ENCODE data around the genes DDX17 and NPTXR.

- PRO-cap: no peak
- RAMPAGE, long total RNA, 5 experiments: no peak in any of the 5 experiments
- RRBS: no CpG with 5 or more reads among the region's 16 CpGs
Observed at GRCh38 chr22:38039411-38039847, 17.8 kb upstream of the PICK1 start.

DNA sequence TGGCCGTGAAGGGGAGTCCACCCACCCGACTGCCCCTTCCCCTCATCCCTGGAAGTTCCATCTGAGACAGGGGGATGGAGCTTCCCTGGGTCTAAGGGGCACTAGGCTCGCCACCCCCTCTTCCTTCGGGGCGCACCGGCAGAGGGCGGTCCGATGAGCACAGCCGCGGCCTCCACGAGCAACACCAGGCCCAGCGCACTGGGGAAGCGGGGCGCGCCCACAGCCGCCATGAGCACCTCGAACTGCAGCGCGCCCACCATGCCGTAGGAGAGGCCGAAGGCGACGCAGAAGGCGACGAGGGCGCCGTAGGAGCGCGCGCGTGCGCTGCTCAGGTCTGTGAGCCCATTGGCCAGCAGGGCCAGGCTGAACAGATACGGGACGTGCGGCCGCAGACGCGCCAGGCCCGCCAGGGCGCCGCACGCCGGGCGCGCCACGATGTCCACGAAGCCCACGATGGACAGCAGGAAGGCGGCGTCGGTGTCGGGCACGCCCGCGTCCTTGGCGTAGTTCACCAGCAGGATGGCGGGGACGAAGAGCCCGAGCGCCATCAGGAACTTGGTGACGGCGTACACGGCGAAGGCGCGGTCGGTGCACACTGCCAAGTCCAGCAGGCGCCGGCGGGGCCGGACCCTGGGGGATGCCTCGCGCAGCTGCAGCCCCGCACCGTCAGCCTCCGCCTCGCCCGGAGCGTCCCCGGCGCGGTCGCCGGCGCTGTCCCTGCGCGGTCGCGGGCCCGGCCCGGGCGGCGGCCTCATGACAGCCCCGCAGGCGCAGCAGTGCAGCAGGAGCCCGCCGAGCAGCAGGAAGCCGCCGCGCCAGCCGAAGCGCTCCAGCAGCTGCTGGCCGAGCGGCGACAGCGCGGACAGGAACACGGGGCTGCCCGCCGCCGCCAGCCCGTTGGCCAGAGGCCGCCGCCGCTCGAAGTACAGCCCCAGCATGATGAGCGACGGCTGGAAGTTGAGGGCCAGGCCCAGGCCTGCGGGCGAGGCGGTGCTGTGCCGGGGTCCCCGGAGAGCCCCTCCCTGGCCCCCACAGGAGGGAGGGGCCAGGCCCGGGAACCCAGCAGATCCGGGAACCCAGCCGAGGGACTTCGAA lies 2.9 kb downstream of the SLC16A8 start:
- PRO-cap: unidirectional peak, plus-strand start at position 391 of the sequence
- RAMPAGE, long total RNA, 5 experiments: no peak in any of the 5 experiments
- RRBS: 3% methylated on average over 10 of the region's 127 CpGs

DNA sequence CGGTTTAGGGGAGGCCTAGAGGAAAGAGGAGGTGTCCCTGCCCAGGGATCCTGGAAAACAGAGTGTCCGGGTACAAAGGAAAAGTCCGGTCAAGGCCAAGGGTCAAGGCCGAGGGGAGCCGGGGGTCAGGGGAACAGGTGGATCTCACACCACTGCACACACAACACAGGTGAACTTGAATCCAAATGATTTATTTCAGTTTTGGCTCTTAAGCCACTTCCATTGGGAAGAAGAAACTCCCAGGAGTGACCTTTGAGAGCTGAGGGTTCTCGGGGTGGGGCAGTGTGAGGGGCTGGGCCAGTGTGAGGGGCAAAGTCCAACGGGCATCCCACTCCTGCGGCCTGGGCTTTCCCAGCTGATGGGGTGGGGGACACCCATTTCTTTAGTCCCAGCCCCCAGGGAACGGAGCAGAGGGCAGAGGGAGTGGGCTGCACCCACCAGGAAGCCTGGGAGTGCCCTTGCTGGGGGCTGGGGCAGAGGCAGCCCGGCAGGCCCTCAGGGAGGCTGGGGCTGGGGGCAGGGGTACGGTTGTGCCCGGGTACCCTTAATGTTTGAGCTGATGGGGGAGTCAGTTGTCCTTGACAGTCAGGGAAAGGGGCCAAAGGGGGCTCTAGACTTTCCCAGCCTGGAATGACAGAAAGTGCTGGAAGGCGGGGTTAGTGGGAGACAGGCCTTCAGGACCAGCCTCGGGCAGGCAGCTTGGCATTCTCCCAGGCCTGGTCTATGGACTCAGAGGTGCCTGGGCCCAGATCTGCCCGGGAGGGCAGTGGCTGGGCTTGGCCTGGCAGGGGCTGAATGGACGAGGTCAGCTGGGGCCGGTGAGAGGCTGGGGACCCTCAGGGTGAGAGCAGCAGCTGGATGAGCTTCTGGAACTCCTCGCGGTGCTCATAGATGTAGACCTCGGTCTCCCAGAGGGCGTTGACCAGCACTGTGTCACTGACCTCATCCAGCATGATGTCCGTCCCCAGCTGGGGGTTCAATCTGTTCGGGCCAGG lies 1.1 kb upstream of the BAIAP2L2 start:
- PRO-cap: no peak
- RAMPAGE, long total RNA, 5 experiments: start-site peak on the minus strand in 1 of 5 experiments, centred at position 496 of the sequence, 5 reads per replicate
- RRBS: 40% methylated on average over 8 of the region's 23 CpGs

GRCh38 chr22:38213783-38214129 lies 12.0 kb downstream of the MAFF start:
- PRO-cap: no peak
- RAMPAGE, long total RNA, 5 experiments: no peak in any of the 5 experiments
- RRBS: no CpG with 5 or more reads among the region's 1 CpG

DNA sequence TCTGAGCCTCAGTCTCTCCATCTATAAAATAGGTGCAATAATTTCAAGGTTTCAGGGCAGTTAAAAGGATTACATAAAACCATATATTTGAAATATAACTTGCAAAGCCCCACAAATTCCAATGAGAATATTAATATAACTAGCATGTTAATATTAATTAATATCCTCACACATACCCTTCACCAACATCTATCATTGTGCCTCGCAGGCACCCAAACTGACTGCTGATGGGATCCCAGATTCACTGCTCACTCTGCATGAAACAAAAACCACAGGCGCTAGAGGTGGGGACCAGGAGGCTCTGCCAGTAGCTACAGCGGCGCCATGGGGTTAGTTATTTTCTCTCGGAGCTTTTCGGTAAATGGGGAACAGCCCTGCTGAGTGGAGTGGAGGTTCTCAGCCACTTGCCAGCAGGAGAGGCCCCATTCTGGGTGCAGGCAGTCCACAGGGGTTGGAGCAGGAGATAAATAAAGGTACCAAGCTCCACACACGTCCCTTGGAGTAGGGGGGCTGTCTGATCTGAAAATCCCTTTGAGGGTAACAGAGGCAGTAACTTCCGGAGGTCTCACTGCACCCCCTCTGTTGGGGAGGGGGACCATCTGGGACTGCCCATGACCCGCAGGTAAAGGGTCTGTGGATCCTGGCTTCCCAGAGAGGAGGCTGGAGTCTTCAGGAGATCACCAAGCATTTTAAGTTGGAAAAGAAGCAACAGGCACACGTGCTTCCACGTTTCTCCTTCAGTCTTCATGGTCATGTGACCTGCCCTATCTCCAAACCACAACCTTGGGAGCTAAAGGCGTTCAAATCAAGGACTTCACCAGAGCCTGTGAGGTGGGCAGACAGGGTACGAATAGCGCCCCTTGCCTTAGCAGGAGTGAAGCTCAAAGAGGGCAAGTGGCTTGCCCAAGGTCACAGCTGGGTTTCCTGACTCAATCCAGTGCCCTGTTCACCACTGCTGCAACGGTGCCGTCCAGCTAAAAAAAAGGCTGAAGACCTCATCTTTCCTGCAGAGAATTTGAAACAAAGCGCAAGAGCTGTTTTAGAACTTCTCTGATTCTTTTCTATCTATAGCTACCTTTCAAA lies 6.9 kb downstream of the TMEM184B start:
- PRO-cap: no peak
- RAMPAGE, long total RNA, 5 experiments: no peak in any of the 5 experiments
- RRBS: no CpG with 5 or more reads among the region's 17 CpGs

GRCh38 chr22:38273589-38273910 lies 740 bp upstream of the TMEM184B start:
- PRO-cap: no peak
- RAMPAGE, long total RNA, 5 experiments: no peak in any of the 5 experiments
- RRBS: no CpG with 5 or more reads among the region's 4 CpGs

GRCh38 chr22:38314484-38314733 lies 2.8 kb downstream of the CSNK1E start:
- PRO-cap: bidirectional peak, plus-strand start at chr22:38314703, minus-strand start at chr22:38314583
- RAMPAGE, long total RNA, 5 experiments: start-site peak on the minus strand in 1 of 5 experiments, at chr22:38314583-38314610 at its widest, 7 reads per replicate
- RRBS: no CpG with 5 or more reads among the region's 8 CpGs

DNA sequence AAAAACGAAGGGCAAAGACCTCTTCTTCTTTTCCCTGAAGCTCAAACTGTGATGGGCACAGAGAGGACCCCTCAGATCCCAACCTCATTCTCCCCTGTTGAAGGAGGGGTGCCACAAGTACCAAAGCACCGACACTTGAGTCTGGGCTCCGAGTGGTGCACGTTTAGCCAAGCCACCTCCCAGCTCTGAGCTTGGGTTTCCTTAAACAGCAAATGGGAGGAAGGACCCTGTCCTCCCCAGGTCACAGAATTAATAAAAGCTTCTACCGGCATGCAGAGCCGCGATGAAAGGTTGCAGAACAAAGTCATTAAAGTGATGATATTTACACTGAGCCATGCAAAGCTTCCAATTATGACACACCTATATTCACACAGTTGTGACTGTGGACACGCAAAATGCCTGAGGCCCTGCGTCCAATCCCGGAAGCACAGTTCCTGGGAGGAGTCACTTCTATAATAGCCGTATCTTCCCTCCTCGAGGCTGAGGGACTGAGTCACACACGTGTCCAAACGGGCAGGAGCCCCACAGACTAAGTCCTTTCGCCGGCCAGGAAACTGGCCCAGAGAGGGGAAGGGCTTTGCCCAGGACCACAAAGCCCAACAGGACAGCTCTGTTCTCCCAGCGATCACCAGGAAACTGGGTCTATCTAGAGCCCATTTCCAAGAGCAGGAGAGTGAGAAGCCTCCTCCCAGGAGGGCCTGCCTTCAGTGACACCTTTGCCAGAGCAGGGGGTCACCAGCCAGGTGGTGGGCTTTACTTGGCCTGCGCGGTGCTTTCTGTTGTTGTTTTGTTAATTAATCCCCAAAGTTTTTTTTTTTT lies 977 bp upstream of the CSNK1E start:
- PRO-cap: bidirectional peak, plus-strand start at position 504 of the sequence, minus-strand start at position 427 of the sequence
- RAMPAGE, long total RNA, 5 experiments: no peak in any of the 5 experiments
- RRBS: 1% methylated on average over 4 of the region's 19 CpGs

GRCh38 chr22:38398115-38399152 lies 56.6 kb downstream of the KCNJ4 start:
- PRO-cap: bidirectional peak, plus-strand start at chr22:38398512, minus-strand start at chr22:38398492; bidirectional peak, plus-strand start at chr22:38399043, minus-strand start at chr22:38398915
- RAMPAGE, long total RNA, 5 experiments: start-site peak on the minus strand in 4 of 5 experiments, at chr22:38398851-38398936 at its widest, 20 to 104 reads per replicate
- RRBS: 3% methylated on average over 28 of the region's 128 CpGs

- PRO-cap: no peak
- RAMPAGE, long total RNA, 5 experiments: no peak in any of the 5 experiments
- RRBS: no CpG with 5 or more reads among the region's 15 CpGs
Observed at GRCh38 chr22:38443088-38443759, 11.8 kb downstream of the KCNJ4 start.

DNA sequence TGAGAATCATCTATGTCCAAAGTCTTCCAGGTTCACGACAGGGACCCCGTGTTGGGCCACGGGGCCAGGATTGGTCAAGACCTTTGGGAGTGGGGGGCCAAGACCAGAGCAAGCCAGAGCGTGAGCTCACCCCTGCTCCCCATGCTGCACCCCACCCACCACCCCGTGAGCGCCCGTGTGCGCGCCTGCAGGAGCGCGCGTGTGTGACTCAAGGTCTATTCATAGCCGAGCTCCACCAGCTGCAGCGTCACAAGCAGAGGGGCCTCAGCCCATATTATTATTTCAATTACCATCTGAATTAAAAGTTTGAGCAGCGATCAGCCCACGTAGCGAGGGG lies 5.2 kb downstream of the KCNJ4 start:
- PRO-cap: no peak
- RAMPAGE, long total RNA, 5 experiments: no peak in any of the 5 experiments
- RRBS: no CpG with 5 or more reads among the region's 17 CpGs

- PRO-cap: bidirectional peak, plus-strand start at chr22:38506651, minus-strand start at chr22:38506299
- RAMPAGE, long total RNA, 5 experiments: start-site peak on the minus strand in 4 of 5 experiments, at chr22:38506298-38506332 at its widest, 483 to 1,208 reads per replicate
- RRBS: no CpG with 5 or more reads among the region's 37 CpGs
Observed at GRCh38 chr22:38506131-38506416, at the start of gene DDX17. Gene DDX17, minus strand, starts transcription at chr22:38506311.

DNA sequence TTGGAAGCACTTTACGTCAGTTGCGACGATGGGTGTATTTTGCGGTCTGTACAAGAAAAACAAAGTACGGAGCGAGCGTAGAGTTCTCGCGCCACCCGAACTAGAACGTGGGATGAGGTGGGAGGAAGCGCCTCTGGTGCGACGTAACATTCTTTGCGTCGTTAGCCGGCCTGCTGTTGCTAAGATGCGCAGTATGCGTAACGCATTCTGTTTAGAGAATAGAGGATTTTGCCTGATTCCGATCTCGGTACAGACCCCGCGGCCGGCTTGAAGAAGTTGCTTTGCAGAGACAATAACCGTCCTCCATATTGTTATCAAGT lies 266 bp upstream of the DDX17 start:
- PRO-cap: bidirectional peak, plus-strand start at position 235 of the sequence, minus-strand start outside the sequence
- RAMPAGE, long total RNA, 5 experiments: no peak in any of the 5 experiments
- RRBS: 3% methylated on average over 9 of the region's 26 CpGs

GRCh38 chr22:38728733-38729851 lies 23.3 kb downstream of the GTPBP1 start:
- PRO-cap: no peak
- RAMPAGE, long total RNA, 5 experiments: start-site peak on the plus strand in 2 of 5 experiments, at chr22:38729195-38729661 at its widest, 7 to 20 reads per replicate
- RRBS: no CpG with 5 or more reads among the region's 18 CpGs

DNA sequence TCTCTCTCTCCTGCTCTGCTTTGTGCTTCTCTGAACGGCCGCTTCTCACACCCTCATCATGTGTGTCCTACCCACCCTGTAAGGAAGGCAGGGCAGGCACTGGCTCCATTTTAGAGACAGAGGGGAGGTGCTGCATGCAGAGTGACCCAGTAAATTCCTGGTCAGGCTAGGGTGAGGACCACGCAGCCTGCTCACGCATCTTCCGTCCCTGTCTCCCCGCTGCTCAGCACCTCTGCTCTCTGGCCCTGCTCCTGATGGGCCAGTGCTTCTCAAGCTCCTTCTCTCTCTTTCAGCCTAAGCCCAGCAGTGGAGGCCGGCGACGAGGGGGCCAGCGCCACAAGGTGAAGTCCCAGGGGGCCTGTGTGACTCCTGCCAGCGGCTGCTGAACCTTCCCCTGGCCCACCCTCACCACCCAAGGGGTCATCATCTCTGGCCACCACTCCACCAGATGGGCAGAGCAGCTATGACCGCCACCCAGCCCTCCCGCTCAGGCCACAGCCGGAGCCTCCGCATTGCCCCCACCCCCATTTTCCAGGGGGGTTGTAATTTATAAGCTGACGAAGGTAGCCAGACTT lies 24.7 kb downstream of the GTPBP1 start:
- PRO-cap: no peak
- RAMPAGE, long total RNA, 5 experiments: no peak in any of the 5 experiments
- RRBS: 95% methylated on average over 3 of the region's 16 CpGs

DNA sequence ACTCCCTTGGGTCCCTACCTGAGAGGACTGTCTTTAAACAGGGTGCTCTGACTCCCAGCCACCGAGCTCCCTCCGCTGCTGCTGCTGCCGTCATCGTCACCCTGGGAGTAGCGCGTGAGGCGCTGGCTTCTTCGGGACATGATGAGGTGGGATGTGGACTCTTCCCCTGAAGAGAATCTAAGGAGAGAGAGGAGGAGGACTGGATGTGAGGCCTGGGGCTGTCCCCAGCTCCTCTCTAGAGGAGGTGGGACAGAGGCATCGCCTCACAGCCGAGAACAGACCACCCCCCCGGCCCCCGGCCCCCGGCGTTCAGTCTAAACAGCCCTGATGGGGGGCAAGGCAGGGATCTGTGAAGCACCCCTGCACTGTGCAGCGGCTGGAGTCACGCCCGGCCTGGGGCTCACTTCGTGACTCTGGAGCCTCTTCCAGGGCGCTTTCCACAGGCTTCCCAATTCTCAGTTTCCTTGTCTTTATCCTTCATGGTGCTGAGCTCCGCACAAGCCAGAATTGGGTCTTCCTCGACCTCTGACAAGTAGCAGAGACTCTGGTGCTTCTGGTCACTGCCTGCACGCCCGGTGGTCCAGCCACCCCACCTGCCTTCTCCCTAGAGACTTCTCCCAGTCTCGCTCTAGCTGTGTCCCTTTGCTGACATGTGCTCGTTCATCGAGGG lies 3.2 kb downstream of the SUN2 start:
- PRO-cap: no peak
- RAMPAGE, long total RNA, 5 experiments: no peak in any of the 5 experiments
- RRBS: 84% methylated on average over 5 of the region's 26 CpGs

DNA sequence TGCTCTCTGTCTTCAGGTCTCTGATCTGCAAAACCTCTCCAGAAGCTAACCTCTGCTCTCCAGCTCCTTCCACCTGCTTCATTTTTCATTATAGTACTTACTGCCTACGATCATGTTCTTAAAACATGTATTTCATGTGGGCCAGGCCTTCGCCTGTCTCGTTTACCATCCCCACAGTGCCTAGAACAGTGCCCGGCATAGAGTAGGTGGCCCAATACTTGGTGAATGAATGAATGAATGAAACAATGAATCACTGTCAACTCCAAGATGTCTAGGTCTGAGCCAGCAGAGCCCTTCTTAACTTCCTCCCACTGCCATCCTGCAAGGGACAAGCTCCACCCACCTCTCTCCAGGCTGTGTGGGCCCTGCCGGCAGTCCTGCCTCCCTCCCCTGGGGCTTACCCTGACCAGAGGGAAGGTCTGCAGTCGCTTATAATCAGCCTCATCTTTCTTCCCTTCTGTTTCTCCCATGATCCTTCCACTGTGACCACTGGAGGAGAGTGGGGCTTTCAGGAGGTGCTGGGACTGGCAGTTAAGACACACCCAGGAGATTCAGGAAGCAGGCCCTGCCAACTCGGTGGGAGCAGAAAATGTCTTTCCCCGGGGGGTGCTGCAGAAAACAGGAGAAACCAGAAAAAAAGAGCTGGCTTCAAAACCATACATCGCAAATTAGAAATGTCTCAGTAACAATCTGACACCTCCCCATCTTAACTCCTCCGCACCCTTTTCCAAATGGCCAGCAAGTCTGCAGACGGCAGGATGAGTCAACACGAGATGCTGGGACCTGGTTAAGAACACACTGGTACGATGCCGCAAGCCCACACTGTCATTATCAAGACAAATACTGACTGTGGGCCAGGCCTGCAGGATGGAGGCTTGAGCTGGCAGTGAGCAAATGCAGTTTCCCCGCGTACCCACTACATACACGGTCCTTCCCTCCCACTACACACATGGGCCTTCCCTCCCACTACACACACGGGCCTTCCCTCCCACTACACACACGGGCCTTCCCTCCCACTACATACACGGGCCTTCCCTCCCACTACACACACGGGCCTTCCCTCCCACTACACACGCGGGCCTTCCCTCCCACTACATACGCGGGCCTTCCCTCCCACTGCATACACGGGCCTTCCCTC lies 11.3 kb downstream of the DNAL4 start:
- PRO-cap: no peak
- RAMPAGE, long total RNA, 5 experiments: start-site peak on the minus strand in 2 of 5 experiments, centred at positions 442 to 446 of the sequence, 6 to 10 reads per replicate
- RRBS: no CpG with 5 or more reads among the region's 26 CpGs

DNA sequence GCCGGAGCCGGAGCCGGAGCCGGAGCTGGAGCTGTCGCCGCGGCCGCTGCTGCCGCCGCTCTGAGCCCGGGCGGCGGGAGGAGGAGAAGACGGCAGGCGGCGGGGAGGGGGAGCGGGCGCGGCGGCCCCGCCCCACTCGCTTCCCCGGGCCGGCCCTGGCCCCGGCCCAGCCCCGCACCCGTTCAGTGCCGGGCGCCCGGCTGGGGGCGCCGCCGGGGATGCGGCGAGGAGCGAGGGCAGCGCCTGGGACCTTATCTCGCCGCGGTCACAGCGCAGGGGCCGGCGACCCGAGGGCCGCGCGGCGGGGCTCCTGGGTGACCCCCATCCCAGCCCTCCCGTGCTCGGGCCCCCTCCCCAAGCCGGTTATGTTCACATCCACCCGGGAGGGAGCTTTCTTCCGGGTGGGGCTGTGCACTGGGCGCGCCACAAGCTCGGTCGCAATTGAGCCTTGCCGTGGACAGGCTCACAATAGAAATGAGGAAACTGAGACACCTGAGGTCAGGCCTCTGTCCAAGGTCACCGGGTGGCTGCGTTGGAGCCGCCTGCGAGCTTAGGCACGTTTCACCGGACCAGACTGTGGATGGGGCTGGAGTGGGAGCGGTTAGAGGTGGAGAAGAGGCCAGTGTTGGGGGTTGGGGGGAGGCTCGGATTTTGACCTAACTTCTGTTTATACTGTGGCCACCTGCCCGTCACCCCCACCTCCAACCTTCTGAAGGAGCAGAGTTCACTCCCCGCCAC lies at the start of gene NPTXR:
Gene NPTXR (minus strand): TSS at position 62 of the 738 bp plus-strand sequence.
- PRO-cap: unidirectional peak, minus-strand start at position 62 of the sequence
- RAMPAGE, long total RNA, 5 experiments: no peak in any of the 5 experiments
- RRBS: 2% methylated on average over 48 of the region's 68 CpGs

DNA sequence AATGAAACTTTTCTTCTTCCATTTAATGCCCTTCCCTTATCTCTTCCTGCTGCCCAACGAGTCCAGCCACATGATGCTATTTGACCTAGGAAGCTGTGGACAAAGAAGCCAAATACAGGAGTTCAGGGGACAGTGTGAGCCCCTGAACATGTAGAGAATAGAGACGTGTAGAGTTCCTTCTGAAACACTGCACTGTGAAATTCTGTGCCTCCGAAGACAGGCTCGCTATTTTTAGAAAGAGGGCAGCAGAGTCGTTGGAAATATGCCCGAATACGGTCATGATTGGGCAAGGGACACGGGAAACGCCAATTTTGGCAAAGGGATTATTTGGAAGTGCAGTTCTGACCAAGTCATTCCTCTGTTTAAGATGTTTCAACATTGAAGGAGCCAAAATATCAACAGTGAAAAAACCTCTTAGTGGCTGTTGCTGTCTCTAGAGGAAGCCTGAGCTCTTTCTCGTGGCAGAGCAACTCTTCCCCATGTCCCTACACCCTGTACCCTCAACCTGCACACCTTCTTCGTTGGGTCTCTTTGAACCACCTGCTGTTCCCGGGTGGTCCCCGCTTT lies 9.4 kb upstream of the CBX6 start:
- PRO-cap: bidirectional peak, plus-strand start at position 417 of the sequence, minus-strand start at position 186 of the sequence
- RAMPAGE, long total RNA, 5 experiments: start-site peak on the minus strand in 1 of 5 experiments, centred at position 207 of the sequence, 10 reads per replicate
- RRBS: no CpG with 5 or more reads among the region's 13 CpGs

GRCh38 chr22:38941554-38942191 lies 15.7 kb upstream of the APOBEC3A start:
- PRO-cap: no peak
- RAMPAGE, long total RNA, 5 experiments: no peak in any of the 5 experiments
- RRBS: no CpG with 5 or more reads among the region's 17 CpGs

All from stomach (tissue), 7 donors.